ENCODE measurements around a stretch of chr4.

- RRBS = no CpG with 5 or more reads among the region's 2 CpGs
Measured at GRCh38 chr4:147460387-147460672, 20.6 kb upstream of the EDNRA start.

DNA sequence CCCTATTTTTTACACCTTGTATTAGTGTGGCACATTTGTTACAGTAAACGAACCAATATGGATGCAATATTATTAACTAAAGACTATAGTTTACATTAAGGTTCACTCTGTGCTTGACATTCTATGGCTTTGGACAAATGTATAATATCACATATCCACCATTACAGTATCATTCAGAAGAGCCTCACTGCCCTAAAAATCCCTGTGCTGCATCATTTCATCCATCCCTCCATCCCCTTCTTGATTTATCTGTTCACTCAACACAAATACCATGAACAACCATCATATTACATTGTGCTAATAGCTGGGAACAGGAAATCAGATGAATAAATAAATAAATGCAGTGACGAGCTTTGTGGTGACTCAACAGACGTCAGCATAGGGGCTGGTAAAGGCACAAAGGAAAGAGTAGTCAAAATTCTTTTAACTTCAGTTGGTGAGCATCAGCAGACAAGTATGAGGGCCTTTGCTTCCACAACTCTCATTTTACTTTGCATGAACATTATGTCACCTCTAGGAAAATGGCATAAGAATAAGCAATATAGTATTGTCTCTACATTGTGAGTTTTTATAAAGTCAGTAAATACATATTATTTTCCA lies 65.4 kb downstream of the EDNRA start:
- RRBS = no CpG with 5 or more reads among the region's 3 CpGs

GRCh38 chr4:147731155-147731826 lies 597 bp upstream of the ARHGAP10 start:
- RRBS = 4% methylated on average over 5 of the region's 32 CpGs

DNA sequence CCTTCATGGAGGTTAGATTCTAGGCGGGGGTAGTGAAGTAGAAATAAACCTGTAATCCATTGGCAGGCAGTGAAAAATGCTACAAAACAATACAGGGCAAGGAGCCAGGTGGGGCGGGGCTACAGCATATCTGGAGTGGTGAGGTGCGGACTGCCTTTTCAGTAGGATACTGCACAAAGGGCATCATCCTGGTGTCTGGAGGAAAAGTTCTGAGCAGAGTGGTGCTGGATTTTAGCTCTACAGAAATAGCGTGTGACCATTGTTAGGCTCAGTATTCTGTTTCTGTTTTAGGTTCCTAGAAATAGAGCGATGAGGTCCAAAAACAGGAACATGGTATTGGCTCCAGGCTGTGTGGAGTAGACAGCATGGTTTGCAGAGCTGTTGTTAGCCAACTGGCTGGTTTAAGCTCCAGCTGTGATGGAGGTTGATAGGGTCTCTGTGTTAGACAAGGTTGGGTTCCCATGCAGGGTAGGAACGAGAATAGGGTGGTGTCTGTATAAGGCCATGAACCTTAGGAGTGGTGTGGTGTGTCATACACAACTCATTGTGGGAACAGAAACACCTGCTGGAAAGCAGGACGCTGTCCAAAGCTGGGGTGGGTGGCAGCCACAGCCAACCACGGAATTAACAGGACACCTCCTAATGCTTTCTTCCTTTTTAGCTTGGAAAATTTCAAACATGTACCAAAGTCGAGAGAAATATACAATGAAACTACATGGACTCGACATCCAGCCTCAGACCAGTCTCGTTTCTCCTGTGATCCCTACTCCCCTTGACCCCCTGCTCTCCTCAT lies 94.2 kb downstream of the ARHGAP10 start:
- RRBS = no CpG with 5 or more reads among the region's 11 CpGs

- RRBS = no CpG with 5 or more reads among the region's 5 CpGs
Measured at GRCh38 chr4:148023851-148024189, 291.9 kb downstream of the ARHGAP10 start.

GRCh38 chr4:148162280-148163201 lies 279.7 kb downstream of the NR3C2 start:
- RRBS = no CpG with 5 or more reads among the region's 8 CpGs

GRCh38 chr4:148693869-148694184 lies 251.6 kb upstream of the NR3C2 start:
- RRBS = no CpG with 5 or more reads among the region's 2 CpGs

DNA sequence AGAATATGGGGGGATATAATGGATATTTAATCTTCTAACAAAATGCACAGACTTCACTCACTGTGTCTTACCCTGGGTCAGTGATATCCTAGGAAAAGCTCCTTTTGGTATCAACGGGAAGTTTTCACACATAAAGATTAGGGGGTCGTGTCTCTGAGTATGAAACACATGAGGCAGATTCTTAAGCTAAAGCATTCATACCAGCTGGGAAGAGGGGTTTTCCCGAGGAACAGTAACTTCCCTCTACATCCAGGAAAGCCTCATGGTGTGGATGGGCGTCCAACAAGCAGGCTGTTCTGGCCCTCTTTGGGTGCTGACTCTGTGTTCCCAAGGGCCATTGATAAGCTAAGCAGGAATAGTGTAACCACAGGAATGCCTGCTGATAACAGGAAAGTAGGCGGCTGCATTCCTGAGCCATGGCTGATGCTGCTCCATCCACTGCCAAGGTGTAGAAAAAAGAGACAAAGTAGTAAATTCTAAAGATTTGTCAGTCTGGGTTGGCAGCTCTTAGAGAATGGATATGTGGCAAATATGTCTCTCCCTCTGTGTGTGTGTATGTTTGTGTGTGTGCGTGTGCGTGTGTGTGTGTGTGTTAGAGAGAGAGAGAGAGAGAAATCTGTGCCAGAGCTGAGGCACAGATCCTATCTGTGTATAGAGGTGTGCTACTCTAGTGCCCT lies 352.9 kb upstream of the NR3C2 start:
- RRBS = no CpG with 5 or more reads among the region's 7 CpGs

DNA sequence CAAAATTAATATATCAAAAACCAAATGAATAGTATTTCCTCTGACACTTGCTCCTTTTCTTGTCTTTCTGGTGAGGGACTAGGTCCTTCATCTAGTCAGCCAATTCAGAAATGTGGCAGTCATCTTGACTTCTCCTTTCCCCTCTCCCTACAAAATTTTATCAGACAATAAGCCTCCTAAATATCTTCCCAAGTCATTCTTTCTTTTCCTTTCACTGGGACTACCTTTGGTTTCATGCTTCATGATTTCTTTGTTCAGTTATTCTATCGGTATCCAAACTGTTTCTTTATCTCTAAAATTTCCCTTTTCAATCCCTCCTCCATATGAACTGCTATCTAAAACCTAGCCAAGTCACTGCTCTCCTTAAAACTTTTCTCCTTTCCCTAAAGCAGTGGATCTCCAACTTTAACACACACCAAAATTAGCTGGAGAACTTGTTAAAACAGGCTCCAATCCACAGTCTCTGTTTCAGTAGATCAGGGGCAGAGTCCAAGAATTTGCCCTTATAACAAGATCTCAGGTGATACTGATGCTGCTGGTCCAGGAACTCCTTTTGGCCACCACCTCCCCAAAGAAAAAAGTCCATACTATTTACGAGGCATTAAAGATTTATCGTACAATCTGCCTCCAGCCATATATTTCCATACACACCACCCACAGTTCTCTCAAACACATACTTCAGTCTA lies 219.7 kb upstream of the MAB21L2 start:
- RRBS = no CpG with 5 or more reads among the region's 3 CpGs

DNA sequence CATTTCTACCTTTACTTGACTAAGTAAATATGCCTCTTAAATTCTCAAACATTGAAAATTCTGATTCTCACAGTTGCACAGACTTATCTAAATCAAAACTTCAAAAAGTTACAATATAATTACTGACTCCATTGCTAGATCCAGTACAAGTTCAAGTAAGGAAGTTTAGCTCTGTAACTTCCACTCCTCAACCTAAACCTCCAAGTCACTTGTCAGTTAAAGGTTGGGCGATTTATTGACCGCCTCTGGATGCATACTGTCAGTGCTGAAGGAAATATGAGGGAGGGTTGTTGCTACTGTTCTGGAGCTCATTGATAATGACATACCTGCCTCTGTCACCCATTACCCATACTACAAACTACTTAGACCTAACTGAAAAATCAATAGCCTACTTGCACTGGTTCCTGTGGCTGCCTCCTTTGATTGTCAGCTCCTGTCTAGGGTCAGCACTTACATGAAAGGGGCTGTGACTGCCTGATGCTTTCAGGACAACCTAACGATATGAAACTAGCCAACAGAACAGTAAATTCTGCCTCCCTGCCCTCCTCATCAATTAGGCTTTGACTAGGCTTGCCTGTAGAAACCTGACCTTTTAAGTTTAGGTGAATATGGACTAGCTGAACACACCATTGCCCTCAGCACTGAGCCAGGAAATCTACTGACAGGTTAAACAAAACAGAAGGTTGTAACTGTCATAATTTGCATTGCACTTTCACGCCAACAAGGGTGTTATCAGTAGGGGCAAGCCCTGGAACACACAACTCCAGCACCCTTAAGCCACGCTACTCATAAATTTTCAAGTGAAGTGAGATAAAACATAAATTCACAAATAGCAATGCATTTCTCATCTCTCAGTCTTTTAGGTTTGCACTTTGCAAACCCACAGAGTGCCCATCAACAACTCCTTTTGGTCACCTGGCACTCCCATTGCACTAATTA lies 9.2 kb upstream of the MAB21L2 start:
- RRBS = no CpG with 5 or more reads among the region's 5 CpGs

DNA sequence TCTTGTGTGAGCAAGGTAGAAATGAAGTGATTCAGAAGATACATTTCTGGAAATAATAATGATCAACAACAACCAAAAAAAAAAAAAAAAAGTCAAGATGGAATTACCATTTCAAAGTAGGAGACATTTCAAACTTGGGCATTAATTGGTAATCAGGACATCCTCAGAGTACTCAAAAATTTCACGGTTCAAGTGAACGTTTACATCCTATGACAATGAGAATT lies 19.2 kb downstream of the LRBA start:
- RRBS = no CpG with 5 or more reads among the region's 2 CpGs

DNA sequence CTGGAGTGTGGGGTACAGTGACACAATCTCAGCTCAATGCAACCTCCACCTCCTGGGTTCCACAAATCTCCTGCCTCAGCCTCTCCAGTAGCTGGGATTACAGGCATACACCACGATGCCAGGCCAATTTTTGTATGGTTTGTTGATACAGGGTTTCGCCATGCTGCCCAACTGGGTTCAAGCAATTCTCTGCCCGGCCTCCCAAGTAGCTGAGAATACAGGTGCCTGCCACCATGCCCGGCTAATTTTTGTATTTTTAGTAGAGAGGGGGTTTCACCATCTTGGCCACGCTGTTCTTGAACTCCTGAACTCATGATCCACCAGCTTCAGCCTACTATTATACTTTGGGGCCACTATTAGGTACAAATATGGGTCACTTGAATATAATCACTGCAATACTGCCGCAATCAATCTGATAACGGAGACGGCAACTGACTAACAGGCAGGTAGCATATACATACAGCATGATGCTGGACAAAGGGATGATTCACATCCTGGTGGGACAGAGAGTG lies 11.1 kb downstream of the LRBA start:
- RRBS = no CpG with 5 or more reads among the region's 8 CpGs

DNA sequence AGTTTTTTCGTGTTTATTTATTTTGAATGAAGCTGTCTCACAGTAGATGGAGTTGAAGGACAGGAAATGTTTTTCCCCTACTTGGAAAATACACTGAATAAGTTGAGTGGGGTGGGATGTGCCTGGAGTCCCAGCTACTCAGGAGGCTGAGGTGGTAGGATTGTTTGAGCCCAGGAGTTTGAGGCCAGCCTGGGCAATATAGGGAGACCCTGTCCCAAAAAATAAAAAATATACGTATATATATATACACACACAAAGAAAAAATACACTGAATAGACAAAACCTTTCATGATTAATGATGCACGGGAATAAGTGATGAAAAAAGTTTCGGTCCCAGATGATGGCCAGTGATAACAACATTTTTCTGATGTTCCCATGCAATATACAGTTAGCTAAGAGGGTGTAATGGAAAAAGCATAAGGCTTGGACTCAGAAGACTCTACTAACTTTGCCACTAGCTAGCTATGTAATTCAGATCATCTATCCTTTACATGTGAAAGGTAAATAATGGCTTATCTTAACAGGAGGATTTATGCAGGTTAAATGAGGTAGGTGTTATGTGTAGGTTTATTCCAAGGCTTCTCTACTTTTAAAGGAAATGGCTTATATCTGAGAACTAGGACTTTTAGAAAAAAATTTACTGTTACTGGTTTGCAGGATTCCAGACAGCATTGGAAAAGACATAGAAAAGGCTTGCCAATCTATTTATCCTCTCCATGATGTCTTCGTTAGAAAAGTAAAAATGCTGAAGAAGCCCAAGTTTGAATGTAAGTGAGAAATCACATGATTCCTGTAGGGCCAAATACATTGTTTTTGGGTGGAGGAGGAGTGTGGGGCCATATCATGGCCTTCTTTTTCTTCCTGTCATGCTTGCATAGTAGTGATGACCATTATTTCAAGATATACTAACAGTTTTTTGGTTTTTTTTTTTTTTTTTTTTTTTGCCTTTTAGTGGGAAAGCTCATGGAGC lies 4.4 kb downstream of the RPS3A start:
- RRBS = no CpG with 5 or more reads among the region's 5 CpGs

DNA sequence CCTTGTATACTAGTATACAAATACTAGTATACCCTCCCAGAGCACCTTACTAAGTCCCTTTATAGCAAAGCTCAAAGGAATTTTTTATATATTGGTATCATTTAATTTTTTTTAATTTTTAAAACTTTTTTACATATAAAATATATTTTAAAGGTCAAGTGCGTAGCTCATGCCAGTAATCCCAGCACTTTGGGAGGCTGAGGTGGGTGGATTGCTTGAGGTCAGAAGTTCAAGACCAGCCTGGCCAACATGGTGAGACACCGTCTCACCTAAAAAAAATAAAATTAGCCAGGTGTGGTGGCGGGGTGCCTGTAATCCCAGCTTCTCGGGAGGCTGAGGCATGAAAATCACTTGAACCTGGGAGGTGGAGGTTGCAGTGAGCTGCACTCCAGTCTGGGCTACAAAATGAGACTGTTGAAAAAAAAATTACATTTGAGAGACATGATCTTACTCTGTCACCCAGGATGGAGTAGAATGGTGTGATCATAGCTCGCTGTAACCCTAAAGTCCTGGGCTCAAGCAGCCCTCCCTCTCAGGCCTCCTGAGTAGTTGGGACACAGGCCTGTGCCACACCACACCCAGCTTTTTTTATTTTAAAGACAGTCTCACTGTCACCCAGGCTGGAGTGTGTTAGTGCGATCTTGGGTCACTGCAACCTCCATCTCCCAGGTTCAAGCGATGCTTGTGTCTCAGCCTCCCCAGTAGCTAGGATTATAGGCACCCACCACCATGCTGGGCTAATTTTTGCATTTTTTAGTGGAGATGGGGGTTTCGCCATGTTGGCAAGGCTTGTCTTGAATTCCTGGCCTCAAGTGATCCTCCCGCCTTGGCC lies 5.9 kb downstream of the RPS3A start:
- RRBS = no CpG with 5 or more reads among the region's 9 CpGs

GRCh38 chr4:151169214-151169589 lies 69.8 kb downstream of the RPS3A start:
- RRBS = no CpG with 5 or more reads among the region's 7 CpGs

DNA sequence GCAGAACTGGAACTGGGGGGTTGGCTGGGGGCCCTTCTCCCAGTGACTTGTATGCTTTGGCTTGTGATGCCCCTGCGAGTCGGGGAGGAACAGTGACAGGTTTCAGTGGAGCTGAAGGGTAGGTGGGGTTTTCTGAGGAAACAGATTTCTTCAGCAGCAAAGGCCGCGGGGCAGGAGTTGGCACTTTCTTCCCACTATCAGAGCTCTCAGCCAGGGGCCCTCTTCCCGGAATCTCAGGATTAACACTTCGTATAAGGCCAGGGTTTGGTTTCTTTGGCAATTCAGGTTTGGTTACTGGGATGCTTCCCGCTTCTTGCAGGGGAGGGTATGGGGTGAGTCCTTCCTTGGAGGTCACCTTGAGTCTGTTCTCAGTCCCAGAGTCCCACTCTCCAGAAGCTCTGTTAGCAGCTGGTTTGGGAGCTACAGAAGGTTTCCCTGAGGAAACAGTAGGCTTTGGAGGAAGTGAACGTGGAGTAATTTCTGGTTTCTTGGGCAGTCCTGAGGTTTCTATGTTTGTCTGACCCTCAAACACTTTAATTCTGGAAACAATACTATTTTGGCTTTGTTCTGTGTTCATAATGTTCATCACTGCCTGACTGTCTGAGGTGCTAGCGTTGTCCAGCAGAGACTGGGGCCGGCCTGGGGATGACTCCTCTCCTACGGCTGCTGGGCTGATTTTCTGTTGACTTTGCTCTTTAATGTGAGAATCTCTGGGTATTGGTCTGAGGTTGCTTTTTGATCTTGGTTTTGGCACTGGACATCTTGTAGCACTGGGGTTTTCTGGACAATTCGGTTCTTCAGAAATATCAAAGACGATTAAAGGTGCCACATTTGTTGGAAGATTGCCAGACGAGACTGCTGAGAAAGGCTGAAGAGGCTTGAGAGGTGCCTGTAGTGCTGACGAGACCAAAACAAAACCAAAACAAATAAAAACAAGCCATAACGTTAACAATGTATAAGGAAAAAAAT lies 75.6 kb downstream of the RPS3A start:
- RRBS = no CpG with 5 or more reads among the region's 16 CpGs

GRCh38 chr4:151198631-151199075 lies 78.3 kb upstream of the PRSS48 start:
- RRBS = no CpG with 5 or more reads among the region's 3 CpGs

DNA sequence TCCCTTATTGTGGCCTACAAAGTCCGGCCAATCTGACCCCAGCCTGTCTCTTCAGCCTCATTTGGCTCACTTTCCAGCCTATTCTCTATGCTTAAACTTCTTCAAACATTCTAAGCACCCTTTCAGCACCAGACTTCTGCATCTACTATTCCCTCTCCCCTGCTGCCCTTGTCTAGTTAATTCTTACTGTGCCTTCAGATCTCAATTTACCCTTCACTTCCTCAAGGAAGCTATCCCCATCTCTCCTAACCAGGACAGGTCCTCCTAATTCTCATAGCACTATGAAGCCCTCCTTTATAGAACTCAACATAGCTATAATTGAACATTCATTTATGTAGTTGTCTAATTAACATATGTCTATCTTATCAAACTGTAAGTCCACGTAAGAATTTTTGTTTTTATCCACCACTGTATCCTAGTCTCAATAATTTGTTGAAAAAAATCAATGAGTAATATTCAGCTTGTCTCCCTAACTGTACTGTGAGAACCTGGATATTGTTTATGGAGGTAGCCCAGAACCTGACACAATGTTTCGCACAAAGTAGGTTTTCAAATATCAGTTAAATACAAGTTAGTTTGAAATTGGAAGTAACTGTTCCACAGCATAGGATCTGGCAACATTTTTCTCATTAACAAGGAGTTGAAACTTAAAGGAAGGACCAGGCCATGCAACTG lies 16.9 kb downstream of the PRSS48 start:
- RRBS = no CpG with 5 or more reads among the region's 3 CpGs

- RRBS = no CpG with 5 or more reads among the region's 2 CpGs
Measured at GRCh38 chr4:151316730-151316946, 8.8 kb downstream of the SH3D19 start.

DNA sequence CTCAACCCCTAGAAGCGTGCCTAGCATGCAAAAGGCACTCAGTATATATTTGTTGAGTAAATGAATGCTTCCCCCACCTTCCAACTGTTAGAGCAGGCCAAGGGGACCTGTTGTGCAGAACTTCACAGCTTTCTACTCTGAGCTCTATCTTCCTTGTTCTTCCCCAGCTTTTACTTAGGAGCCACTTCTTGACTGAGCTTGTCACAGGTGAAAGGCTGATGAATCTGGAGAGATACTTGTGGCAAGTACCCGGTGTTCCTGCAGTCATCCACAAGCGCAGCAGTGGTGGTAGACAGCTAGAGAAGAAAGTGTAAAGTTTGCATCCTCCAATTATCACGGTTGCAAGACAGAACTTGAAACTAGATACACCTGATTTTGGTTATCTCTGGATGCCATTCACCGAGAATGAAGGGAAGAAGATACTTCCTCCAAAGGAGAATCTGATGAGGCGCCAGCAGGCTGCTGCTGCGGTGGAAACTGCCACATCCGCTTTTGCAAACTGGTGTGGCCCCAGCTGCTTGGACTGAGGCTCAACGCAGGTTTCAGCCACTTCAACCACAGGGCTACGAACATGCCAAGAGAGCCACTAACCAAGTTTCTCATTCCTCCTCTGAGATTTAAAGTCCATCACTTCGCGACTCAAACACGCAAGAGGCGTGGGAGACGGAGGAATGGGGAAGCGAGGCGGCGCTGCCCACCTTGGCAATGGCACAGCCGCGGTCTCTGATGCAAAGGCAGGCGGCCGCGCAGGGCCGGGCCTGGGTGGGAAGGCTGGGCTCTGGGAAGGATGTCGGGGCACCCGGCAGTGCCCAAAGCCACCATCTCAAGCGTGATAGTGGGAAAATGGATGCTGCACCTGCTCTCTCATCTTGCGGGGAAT lies 1.3 kb upstream of the FHIP1A start:
- RRBS = 9% methylated on average over 3 of the region's 28 CpGs

Data from foreskin fibroblast (primary cell).